Prostate gland (tissue), 2 donors: ENCODE data around the genes SNRNP25, LUC7L and PGAP6.

DNA sequence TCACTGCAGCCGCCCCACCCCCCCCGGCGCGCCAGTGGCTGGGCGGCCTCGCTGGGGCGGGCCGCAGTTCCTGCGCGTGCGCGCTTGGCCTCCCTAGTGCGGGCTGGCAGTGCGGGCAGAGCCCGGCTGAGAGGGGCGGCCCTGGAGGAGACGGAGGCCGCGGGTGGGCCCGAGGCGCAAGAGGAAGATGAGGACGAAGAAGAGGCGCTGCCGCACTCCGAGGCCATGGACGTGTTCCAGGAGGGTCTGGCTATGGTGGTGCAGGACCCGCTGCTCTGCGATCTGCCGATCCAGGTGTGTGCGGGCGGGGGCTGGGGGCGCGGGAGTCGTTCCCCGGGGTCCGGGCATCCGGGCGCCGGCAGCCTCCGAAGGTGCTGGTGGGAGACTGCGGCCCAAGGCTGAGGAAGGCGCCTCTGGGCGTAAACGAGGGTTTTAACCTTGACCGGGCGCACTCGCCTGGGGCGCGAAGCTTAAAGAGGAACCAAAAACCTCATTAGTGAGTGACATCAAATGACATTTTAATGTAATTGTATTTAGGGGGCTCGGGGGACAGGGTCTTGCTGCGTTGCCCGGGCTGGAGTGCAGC is at the start of gene SNRNP25:
SNRNP25 (plus strand) TSS at position 64 of the 586 bp plus-strand sequence.
- PRO-cap, result bidirectional peak, plus-strand start at position 109 of the sequence, minus-strand start outside the sequence
- RAMPAGE, long total RNA, 2 experiments, result start-site peak on the plus strand in 2 of 2 experiments, centred at positions 106 to 108 of the sequence, 84 to 102 reads per replicate

DNA sequence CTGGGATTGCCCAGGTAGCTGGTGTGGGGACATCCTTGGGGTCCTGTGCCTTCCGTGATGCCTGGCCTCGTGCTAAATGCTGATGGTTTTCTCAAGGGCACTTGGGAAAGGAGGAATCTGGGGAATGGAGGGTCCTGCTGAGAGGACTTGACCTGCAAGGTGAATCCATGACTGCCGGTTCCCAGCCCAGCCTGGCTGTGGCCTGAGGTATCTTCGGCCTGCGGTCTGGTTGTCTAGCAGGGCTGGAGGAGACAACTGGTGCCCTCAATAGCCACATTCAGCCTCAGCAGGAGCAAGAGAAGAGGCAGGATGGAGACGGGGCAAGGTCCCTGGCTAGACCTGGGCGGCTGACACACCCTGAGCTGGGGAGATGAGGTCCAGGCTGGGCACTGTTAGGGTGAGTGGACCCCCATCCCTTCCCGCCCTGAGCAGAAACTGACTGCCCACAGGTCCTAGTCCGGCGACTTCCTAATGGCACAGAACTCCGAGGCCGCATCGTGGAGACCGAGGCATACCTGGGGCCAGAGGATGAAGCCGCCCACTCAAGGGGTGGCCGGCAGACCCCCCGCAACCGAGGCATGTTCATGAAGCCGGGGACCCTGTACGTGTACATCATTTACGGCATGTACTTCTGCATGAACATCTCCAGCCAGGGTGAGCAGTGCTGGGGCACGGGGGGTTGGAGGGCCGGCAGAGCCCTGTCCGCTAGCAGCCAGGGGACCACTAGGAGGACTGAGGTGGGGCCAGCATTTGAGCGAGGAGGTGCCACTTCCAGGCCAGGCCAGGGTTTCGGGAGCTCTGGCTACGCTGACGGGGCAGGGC is 4.8 kb downstream of the MPG start:
- PRO-cap, result no peak
- RAMPAGE, long total RNA, 2 experiments, result no peak in any of the 2 experiments

- PRO-cap, result no peak
- RAMPAGE, long total RNA, 2 experiments, result no peak in any of the 2 experiments
Observed at GRCh38 chr16:96678-97089, 18.7 kb downstream of the MPG start.

DNA sequence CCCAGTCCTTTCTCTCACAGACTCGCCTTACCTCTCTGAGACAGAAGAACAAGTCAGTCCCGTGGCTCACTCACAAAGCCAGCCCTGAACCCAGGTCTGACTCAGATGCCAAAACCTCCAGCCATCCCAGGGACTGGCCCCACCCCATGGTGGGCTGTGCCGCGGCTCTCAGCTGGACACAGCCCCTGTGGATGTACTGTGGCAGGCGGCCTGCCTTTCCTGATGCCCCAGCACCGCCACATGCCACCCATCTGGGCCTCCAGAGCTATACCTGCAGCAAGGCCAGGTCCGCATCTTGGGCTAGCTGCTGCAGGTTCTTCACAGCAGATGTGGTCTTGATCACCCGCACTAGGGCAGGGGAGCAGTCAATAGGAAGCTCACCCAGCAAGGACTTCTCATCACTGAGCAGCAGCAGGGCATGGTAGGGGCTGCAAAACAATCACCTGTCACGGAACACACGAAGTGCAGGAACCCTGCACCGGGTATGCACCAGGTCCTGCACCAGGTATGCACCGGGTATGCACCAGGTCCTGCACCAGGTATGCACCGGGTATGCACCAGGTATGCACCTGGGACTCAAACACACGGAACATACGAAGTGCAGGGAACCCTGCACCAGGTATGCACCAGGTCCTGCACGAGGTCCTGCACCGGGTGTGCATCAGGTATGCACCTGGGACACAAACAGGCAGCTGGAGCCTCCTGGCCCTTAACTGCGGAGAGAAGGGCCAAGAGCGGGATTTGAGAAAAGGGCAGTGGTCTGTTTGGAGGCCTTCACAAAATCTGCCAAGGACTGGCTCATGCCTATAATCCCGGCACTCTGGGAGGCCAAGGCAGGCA is 20.1 kb downstream of the MPG start:
- PRO-cap, result no peak
- RAMPAGE, long total RNA, 2 experiments, result start-site peak on the minus strand in 1 of 2 experiments, centred at position 249 of the sequence, 10 reads per replicate

- PRO-cap, result no peak
- RAMPAGE, long total RNA, 2 experiments, result no peak in any of the 2 experiments
Observed at GRCh38 chr16:205787-206371, 23.4 kb downstream of the LUC7L start.

- PRO-cap, result bidirectional peak, plus-strand start at chr16:229191, minus-strand start at chr16:229110; unidirectional peak, minus-strand start at chr16:229449
- RAMPAGE, long total RNA, 2 experiments, result start-site peak on the minus strand in 2 of 2 experiments, at chr16:228985-229441 at its widest, 16 to 206 reads per replicate
Observed at GRCh38 chr16:228312-229612, at the start of gene LUC7L. TSS of gene LUC7L (minus strand) at chr16:229449.

DNA sequence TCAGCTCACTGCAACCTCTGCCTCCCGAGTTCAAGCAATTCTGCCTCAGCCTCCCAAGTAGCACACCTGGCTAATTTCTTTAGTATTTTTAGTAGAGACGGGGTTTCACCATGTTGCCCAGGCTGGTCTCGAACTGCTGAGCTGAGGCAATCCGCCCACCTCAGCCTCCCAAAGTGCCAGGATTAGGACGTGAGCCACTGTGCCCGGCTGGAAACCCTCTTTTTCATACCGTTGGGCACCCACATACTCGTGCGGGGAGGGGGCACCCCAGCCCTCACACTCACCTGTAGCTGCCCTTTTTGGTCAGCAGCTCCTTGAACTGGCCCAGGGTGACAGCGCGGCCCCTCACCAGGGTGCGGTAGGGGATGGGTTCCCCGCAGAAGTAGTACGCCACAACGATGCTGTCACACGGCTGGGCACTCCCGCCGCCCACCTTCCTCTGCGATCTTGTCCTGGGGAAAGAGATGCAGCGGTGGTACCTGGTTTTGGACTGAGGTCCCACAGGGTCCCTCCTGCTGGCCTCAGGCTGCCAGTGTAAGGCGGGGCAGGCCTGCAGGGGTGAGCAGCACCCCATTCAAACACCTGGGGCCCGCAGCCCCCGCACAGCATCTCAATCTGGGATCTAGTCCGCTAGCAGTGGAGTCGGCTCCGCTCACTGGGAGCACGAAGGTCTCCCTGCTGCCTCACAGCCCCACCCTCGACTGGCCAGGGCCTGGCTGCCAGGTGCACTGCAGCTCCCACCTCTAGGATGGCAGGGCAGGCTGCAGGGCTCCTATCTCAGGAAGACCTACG is 6.4 kb downstream of the PDIA2 start:
- PRO-cap, result no peak
- RAMPAGE, long total RNA, 2 experiments, result no peak in any of the 2 experiments

- PRO-cap, result no peak
- RAMPAGE, long total RNA, 2 experiments, result no peak in any of the 2 experiments
Observed at GRCh38 chr16:330089-330737, 22.3 kb downstream of the AXIN1 start.

- PRO-cap, result bidirectional peak, plus-strand start at chr16:382105, minus-strand start at chr16:381978; unidirectional peak, minus-strand start at chr16:382502
- RAMPAGE, long total RNA, 2 experiments, result no peak in any of the 2 experiments
Observed at GRCh38 chr16:381782-382650, at the start of gene PGAP6. TSS of gene PGAP6 (minus strand) at chr16:381978.

GRCh38 chr16:424811-425240 is 623 bp upstream of the RAB11FIP3 start:
- PRO-cap, result no peak
- RAMPAGE, long total RNA, 2 experiments, result no peak in any of the 2 experiments

DNA sequence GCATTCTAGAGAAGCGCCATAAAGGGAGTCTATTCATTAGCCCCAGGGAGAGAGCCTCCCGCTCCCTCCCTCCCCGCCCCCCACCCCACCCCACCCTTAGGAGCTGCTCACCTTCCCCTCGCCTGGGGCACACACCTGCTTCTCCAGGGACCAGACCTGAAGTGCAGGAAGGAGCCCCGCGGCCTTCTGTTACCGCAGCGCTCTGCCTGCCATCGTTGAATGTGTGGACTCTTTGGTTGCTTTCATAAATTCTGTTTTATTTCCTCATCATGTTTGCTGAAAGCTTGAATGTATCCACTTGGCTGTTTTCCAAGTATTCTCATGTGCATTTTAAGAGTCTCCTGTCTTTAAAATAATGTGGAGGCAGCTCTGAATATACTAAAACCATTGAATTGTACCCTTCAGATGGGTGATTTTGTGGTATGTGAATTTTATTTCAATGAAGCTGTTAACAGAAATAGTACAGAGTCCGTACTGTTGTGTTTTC is 25.4 kb downstream of the RAB11FIP3 start:
- PRO-cap, result no peak
- RAMPAGE, long total RNA, 2 experiments, result no peak in any of the 2 experiments

DNA sequence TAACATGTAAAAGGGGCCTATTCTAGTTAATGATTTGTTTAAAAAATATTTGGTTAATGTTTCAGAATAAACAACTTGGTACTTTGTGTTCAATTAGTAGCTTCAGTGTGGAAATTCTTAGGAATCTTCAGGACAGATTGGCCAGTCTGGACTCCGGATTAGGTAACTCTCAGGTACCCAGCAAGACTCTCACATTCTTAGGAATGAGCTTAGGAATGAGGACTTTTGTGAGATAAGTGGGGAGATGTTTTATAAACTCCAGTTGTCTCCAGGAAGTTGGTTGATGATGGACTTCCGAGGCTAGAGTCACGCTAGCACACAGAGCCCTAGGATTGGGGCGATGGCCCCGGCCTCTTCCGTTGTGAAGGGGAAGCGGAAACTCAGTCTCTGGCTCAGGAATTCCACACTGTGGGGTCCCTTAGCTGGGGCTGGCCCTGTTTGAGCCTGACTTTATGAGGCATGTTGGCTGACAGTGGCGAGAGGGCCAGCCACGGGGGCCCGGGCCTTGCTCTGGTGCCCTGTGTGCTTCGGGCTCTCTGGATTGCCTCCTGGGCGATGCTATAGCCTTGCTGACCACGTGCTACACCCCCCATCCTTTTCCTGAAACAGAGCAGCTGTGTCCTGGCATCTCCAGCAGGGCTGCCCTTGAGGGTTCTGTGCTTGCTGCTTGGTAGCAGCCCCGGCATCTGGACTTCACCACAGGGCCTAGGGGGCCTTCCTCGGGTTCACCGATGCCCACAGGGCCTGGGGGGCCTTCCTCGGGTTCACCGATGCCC is 32.4 kb downstream of the RAB11FIP3 start:
- PRO-cap, result no peak
- RAMPAGE, long total RNA, 2 experiments, result no peak in any of the 2 experiments

GRCh38 chr16:496431-497328 is 30.8 kb upstream of the CAPN15 start:
- PRO-cap, result no peak
- RAMPAGE, long total RNA, 2 experiments, result no peak in any of the 2 experiments

- PRO-cap, result no peak
- RAMPAGE, long total RNA, 2 experiments, result no peak in any of the 2 experiments
Observed at GRCh38 chr16:559501-559919, 684 bp upstream of the PRR35 start.

GRCh38 chr16:592477-593473 is 2.9 kb downstream of the RAB40C start:
- PRO-cap, result bidirectional peak, plus-strand start at chr16:592816, minus-strand start at chr16:592565
- RAMPAGE, long total RNA, 2 experiments, result no peak in any of the 2 experiments

DNA sequence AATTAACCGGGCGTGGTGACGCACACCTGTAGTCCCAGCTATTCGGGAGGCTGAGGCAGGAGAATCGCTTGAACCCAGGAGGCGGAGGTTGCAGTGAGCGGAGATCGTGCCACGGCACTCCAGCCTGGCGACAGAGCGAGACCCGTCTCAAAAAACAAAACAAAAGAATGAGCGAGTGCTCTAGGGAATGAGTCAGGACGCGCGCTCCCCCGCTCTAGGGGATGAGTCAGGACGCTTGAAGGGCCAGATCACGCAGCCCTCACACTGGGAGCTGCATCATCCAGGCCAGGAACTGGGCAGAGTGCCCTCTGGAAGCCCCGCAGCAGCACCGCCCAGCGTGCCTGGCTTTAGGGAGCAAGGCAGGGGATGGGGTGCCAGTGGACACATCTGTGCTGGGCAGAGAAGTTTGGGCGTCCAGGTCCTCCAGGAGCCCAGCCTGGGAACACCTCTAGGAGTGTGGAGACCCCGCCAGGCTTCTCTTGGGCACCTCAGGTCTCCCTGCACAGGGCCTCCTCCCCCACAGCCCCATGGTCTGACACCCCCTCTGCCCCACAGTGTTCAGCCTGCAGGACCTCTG is 3.9 kb upstream of the WFIKKN1 start:
- PRO-cap, result no peak
- RAMPAGE, long total RNA, 2 experiments, result no peak in any of the 2 experiments

GRCh38 chr16:645705-646273 is 3.4 kb upstream of the WDR90 start:
- PRO-cap, result no peak
- RAMPAGE, long total RNA, 2 experiments, result no peak in any of the 2 experiments

DNA sequence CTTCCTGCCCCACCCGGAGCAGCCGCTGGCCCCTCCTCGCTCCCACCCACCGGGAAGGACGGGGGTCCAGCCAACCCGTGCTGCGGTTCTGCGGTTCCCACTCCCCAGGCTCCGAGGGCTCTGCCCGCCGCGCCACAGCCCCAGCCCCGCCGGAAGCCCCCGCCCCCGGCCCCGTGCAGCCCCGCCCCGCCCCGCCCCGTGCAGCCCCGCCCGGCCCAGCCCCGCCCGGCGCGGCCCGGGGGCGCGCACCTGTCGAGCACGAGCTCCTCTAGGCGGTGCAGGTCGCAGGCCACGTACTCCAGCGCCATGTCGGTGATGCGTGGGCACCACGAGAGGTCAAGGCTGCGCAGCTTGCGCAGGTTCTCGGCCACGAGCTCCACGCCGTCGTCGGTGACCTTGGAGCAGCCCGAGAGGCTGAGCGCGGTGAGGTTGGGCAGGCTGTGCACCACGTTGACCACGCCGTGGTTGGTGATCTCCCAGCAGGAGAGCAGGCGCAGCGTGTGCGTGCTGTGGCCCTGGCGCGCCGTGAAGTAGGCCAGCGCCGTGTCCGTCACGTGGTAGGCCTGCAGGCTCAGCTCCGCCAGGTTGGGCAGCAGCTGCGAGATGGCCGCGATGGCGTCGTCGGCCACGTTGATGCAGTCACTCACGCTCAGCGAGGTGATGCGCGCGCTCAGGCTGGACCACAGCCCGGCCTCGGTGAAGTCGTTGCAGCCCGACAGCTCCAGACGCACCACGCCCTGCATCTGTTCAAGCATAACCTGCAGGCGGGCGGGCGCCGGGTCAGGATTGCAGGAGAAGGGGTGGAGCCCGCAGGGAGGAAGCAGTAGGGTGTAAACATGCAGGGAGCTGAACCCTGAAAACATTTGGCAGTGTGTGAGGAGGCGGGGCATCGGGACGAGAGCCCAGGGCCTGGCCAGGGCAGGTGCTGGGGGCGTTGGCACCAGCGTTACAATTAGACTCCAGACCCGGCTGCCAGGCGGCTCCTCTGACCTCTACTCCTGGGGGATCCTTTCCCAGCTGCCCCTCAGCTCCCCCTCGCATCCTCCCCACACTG is 5.3 kb upstream of the WDR24 start:
- PRO-cap, result bidirectional peak, plus-strand start at position 271 of the sequence, minus-strand start at position 151 of the sequence; bidirectional peak, plus-strand start at position 869 of the sequence, minus-strand start at position 755 of the sequence
- RAMPAGE, long total RNA, 2 experiments, result no peak in any of the 2 experiments

- PRO-cap, result no peak
- RAMPAGE, long total RNA, 2 experiments, result no peak in any of the 2 experiments
Observed at GRCh38 chr16:716793-717714, 2.1 kb downstream of the METRN start.

GRCh38 chr16:719834-720290 is 1.1 kb upstream of the ANTKMT start:
- PRO-cap, result no peak
- RAMPAGE, long total RNA, 2 experiments, result no peak in any of the 2 experiments